Mononuclear cell (primary cell): ENCODE data around the gene SAR1B.

DNA sequence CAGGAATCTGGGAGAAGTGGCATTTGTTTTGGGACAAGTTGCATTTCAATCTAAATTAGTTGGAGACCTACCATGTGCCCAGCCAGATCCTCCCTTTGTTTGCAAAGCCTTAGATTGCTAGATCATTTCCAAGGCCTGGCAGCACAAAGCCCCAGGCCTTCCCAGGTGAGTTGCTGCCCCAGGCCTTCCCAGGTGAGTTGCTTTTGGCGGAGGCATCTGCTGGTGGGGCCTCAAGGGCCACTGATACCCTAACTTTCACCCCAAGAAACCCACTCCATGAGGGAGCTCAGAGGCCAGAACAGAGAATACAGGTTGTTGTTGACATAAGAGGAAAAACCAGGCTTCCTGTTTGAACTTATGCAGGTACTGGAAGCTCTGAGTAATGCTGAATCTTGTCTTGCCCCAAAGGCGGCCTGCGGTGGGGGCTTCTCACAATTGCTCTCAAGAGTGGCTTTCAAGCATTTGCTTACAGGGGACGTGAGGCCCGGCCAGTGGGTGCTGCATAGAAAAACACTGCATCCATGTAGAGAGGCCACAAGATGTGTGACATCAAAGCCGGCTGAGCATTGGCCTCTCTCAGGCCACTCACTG is 34.8 kb upstream of the TCF7 start:
- RRBS = 76% methylated on average over 2 of the region's 6 CpGs

DNA sequence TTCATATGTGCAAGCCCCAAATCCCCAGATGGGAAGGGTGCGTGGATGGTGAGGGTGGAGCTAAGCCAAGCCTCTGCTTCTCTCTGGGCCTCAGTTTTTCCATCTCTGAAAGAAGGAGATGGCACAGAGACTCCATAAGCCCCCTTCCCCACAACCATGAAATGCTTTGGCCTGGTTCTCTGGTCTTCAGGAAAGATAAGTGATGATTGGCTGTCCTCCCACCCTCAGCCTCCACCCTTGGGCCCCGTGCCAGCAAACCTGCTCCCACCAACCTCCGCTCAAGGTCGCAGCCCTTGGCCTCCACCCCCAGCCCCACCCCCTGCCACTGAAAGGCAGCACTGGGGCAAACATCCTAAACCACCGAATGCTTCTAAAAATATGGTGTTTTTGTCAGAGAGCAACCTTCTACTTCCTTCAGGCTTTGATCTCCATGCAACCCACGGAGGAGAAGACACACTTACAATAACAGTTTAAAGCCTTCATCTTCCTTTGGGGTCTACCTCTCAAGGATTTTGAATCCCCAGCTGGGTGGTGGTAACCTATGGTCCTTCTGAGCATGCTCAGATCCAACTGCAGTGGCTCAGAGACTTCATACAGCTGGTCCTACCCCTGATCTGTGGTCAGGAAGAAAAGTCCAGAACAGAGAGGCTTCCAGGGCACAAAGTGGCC is 24.0 kb upstream of the TCF7 start:
- RRBS = no CpG with 5 or more reads among the region's 6 CpGs

- RRBS = no CpG with 5 or more reads among the region's 8 CpGs
These were observed 2.5 kb downstream of the TCF7 start for GRCh38 chr5:134116868-134117538.

DNA sequence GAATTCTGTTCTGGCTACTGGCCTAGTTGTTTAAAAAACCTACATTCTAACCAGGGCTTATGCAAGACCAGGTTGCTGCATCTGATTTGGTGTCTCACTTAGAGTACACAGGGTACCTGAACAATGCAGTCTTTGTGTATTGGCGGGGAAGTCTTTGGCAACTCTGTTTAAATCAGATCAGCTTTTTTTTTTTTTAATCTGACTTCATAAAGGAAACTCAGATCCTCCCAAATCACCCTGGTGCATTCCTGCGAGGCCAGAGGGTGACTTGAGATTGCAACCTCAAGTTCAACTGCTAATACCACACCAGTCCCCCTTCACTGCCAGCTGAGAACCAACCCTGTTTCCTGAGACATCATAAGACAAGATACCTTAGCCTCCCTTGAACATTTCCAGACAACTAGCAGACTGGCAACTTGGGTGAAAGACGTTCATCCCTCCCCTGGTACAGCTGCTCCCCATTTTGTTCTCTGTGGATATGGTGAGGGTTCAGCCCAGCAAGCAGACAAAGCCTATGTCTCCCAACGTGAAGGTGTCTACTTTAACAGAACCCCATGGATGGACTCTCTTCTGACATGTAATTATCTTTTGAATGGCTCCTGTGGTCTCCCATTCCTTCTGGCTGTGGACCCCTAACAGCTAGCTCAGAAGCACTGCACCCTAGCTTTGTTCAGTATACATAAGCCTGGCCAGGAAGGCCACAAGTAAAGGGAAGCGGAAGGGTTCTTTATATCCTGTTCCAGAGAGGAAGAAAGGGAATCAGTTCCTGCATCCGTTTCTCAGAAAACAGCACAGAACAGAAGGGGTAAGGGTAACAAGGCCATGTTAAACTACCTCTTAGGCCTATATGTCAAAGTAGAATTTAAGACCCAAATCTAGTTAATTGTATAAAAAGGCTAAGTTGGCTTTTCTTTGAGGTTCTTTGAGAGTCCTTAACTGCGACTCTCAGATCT is 26.8 kb downstream of the SKP1 start:
- RRBS = no CpG with 5 or more reads among the region's 7 CpGs

GRCh38 chr5:134200197-134201202 is 23.8 kb upstream of the SKP1 start:
- RRBS = no CpG with 5 or more reads among the region's 5 CpGs

- RRBS = 1% methylated on average over 12 of the region's 40 CpGs
These were observed 755 bp downstream of the PPP2CA start for GRCh38 chr5:134224927-134225708.

- RRBS = no CpG with 5 or more reads among the region's 3 CpGs
These were observed 10.5 kb upstream of the PPP2CA start for GRCh38 chr5:134236395-134236829.

- RRBS = no CpG with 5 or more reads among the region's 4 CpGs
These were observed 18.9 kb downstream of the UBE2B start for GRCh38 chr5:134389908-134390997.

DNA sequence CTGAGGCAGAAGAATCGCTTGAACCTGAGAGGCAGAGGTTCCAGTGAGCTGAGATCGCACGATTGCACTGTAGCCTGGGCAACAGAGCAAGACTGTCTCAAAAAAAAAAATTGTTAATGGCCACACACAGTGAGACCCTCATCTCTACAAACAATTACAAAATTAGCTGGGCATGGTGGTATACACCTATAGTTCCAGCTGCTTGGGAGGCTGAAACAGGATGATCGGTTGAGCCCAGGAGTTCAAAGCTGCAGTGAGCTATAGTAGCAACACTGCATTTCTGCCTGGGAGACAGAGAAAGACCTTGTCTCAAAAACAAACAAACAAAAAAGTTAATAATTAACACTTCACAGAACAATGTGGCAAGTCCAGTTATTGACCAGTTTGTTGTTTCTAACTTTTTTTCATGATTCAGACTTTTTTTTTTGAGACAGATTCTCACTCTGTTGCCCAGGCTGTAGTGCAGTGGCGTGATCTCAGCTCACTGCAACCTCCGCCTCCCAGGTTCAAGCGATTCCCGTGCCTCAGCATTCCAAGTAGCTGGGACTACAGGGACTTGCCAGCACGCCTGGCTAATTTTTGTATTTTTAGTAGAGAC is 4.2 kb upstream of the CDKN2AIPNL start:
- RRBS = no CpG with 5 or more reads among the region's 9 CpGs

DNA sequence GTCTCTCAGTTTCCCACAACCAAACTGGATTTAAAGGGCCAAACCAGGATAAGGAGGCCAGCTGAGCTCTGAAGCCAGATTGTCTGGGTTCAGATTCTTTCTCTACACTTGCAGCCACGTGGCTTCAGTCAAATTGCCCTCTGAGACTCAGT is 25.5 kb upstream of the CDKN2AIPNL start:
- RRBS = no CpG with 5 or more reads among the region's 1 CpG

DNA sequence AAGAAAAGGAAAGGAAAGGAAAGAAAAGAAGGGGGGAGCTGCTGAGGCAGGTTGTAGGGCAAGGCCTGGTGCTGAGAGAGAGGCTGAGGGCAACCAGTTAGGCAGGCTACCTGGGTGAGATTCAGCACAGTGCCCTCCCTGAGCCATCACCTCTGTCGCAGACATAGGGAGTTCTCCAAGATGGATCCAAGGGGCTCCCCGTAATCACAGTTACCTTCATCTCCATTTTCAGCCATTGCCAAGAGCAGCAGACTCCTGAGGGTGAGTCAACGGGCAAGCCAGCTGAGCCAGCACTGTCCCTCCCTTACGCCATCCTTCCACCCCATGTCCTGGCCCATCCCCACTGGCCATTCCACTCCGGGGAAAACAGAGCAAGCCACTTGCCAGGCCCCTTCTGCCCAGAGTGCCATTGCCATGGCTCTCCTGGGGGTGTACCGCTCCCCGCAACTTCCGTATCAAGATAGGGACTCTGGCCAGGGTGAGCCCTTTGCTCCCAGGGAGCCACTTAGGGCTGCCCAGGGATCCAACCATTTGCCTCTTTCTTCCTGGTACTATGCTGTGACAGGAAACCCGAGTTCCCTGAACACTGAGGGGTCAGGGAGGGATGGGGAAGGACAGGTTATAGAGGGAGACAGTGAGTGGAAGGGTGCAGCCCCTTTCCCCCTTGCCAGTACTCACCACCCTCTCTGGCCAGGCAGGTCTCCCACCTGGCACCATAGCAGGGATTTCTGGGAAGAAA is 48.9 kb upstream of the CDKN2AIPNL start:
- RRBS = no CpG with 5 or more reads among the region's 9 CpGs

DNA sequence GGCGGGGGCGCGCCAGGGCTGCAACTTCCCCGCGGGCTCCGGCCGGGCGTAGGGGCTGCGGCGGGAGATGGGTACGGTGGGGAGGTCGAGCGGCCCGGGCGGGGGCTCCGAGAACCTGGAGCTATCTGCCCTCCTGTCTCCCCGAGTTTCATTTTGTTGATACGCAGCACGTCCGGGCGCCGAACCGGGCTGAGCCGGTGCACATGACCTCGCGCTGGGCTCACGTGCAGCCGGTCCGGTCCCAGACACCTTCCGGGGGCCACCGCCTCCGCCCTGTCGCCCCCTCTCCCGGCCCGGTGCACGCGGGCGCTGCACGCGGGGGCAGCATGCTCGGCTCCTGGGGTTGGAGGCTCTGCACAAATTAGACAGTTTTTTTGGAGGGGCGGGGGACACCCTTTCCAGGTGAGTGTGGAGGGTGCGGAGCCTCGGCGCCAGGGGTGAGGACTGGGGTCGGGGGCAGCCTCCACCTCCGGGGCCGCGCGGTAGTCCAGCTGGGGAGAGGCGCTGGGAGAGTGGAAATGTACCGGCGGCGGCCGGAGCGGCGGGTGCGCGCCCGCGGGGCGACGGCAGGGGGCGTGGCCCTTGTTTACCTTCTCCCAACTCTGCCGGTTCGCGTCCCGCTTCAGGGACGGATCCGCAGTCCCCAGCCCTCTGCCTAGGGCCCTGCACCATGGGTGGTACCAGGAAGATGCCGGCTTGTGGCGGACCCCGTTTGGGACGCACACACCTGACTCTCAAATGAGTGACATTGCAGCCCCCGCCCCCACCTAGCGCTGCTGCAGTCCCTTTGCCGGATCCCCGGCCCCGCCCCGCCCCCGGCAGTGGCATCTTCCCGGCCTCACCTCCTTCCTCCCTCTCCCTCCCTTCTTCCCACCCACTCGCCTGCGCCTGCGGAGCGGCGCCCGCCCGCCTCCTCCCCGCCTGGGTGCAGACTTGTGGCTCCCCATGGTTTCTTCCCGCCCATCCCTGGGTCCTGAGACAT is 1.2 kb downstream of the JADE2 start:
- RRBS = 2% methylated on average over 57 of the region's 91 CpGs

DNA sequence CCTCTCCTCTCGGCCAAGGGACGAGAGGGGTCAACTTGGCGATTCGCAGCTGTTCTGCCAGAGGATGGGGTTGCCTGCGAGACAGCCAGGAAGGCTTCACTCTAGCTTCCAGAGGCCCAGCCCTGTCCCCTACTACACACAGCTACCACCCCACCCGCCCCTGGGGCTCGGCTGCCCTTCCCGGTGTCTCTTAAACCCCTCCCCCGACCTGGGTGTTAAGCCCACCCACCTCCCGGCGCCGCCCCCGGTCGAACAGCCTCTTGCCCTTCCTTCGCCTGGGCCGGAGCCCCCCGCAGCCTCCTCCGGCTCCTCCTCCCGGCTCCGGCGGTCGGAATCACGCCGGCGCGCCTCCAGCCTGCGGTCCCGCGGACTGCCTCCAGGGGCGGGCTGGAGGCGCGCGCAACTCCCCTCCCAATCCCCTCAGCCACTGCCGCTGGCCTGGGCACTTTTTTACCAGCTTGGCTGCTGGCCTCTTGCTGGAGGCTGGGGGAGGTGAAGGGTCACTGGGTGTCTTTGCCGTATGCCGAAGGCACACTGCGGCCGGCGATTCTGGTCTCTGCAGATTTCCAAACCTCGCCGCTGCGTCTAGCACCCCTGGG is 2.0 kb downstream of the JADE2 start:
- RRBS = 3% methylated on average over 9 of the region's 42 CpGs

DNA sequence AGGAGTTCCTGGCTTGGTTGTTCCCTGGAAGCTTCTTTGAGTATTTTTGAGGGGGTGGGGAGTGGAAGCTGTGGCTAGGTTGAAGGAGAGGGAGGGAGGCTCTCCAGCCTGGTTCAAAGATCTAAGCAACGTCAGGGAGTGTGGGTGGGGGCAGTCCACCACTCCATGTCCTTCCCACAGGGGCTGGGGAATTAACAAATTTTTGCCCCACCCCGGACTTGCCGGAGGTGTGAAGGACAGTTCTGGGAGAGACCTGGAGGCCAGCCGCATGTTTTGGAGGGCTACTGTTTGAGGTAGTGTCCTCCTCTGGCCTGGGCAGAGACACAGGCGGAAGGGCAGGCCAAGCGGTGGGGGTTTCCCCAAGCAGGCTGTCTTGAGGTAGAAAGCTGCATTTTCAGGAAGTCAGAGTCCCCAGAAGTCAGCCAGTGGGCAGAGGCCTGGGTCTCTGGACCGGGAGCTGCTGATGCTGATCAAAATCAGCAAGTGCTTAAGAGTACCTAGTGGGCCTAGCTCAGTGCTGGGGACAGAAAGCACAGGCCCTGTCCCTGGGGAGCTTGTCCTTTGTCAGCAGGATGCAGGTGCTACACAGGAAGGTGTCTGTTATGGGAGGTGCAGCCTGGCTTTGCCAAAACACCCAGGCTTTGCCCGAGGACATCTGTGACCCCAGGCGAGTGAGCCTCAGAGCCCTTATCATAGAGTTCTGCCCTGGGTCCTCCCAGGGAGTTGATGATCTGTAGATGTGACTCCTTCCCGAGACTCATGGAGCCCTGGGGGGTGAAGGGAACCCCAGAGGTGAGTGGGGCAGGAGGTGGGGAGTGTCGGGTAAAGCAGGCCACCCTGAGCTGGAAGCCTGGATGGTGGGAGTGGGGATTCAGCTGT is 18.5 kb downstream of the JADE2 start:
- RRBS = no CpG with 5 or more reads among the region's 11 CpGs

DNA sequence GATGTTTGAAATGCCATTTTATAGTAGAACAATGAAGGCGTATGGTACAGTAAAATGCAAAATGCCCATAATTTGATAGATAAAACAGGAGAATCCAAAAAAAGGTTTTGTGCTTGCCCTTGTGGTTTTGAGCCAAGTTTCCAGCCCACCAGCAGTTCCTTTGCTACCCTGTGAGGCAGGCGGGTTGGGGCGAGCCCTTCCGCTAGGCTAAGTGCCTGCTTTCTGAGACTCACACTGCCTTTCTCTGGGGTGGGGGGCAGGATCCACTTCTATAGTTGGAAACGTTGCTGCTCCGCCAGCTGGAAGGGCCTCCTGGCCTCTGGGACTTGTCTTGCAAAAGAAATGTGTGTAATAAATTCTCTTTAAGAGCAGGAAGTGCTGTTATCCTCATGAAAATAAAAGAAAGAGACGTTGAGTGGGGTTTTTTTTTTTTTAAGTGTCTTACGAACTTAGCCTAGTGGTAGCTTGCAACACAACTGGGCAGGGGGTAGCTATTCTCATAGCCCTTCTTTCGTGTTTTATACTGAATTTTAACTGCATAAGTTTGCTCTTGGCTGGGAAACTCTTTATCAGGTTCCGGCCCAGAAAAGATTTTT is 19.6 kb downstream of the JADE2 start:
- RRBS = no CpG with 5 or more reads among the region's 10 CpGs

DNA sequence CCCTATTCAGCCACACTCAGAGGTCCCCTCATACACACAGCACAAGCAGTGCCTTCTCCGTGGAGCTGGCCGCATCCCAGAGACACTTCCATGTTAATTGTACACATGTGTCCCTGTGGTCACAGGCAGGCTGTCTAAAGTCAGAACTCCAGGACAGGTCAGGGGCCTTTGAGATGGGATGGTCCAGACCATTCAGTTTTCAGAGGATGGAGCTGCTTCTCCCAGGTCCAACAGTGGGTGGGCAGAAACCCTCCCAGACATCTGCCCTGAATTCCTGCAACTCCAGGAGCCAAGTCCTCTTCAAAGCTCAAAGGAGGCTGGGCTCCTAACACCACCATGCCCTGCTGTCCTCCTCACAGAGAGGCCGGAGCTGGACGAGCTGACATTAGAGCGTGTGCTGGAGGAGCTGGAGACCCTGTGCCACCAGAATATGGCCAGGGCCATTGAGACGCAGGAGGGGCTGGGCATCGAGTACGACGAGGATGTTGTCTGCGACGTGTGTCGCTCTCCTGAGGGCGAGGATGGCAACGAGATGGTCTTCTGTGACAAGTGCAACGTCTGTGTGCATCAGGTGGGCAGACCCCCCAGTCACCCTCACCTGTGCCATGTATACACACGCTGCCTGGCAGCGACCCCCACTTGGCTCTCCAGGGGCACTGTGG is 35.0 kb downstream of the JADE2 start:
- RRBS = no CpG with 5 or more reads among the region's 17 CpGs

GRCh38 chr5:134576394-134577169 is 51.1 kb downstream of the JADE2 start:
- RRBS = no CpG with 5 or more reads among the region's 15 CpGs

GRCh38 chr5:134632308-134633189 is at the start of gene SAR1B:
TSS of gene SAR1B (minus strand) at chr5:134632828.
- RRBS = under 1% methylated on average over 5 of the region's 51 CpGs

DNA sequence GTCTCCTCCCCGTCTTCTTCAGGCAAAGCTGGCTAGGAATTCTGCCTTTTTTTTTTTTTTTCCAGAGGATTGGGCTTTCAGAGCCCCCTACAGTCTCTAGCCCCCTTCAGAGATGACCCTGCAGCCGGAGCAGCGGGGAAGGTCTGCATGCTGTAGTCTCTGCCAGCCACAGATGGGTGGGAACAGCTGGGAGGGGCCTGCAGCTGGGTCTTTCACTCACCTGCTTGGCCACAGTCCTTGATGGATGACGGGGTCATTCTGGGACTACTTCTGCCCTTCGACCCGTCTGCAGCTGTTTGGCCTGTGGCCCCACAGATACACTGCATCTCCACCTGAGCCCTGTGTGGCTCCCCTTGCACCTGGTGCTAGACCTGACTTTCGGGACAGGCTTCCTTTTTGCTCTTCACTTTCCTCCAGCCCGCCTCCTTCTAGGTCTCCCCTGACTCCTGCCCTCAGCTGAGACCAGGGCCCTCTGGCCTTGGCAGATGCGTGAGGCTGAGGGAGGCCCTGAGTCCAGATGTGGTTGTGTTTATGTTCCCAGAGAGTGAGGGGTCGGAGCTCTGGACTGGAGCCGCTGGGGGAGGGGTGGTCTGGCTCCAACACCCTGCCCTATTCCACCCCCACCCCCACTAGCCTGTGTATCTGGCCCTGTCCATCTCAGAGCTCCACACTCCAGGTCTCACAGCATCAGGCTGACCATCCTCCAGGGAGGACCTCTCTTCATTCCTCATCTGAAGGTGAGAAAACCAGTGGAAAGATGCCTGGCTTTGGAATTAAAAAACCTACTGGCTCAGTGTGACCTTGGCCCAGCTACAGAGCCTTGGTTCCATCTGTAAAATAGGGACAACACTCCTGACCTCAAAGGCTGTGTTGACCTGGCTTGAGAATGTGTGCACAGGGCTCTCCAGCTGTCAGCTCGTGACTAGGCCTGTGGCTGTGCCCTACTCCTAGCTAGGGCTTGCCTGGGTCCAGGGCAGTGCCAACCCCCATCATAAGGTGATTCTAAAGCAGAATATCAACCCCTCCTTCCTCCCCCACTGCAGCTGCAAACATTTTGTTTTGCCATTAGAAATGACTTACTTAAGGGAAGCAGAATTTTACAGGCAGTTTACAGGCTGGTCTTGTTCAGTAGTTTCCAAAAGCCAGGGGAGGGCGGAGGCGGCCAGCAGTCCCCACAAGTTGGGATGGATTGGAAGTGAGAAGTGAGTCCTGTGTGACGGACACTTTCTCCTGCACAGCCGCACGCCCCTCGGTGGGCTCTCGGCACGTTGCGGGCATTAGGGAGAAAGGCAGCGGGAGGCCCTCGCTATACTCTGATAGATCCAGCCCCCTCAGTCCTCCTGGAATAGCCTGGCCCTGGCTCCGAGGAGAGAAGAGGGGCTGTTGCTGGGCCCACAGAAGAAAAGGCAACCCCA is 7.6 kb downstream of the PITX1 start:
- RRBS = no CpG with 5 or more reads among the region's 24 CpGs

- RRBS = no CpG with 5 or more reads among the region's 4 CpGs
These were observed 19.3 kb upstream of the PITX1 start for GRCh38 chr5:135053288-135053733.